ENCODE measurements around a stretch of chr6.

DNA sequence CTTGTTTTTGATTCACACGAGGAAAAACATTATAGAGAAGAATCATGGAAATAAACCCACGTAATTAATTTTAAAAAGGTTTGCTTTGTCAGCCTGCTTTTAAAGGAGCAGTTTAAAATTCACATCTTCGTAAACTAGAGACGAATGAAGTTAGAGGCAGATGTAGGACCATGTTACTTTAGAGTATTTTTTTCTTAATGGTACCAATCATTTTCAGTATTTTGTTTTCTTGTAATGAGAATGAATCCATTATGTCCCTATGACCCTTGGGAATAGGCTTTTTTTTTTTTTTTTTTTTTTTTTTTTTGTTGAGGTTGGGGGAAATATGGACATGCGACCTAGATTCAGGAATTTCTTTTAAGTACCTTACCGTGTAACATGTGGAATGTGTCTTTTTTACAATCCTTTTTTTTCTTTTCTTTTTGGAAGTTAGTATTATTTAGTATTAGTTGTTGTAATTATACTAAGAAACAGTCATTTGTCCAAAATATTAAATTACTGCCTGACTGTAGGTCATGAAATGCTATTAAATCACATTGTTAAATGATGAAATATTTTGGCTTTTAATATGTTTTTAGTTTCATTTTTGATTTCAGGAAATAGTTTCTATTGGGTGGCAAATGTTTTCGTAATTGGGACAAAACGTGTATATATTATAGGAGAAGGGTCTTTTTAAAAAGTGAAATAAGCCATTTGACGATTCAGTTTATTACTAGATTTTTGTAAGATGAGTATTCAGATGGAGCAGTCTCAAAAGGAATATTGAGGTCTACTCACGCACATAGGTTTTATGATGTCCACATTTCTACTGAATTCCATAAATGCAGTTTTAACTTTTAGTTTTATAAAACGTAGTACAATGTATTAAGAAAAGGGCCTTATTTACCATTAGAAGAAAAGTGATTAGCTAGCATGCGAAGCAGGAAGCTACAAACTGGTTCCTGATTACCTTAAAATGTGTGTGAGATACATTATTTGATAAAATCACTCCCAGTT is 4.8 kb downstream of the ARID1B start:
- PRO-cap, 2 experiments: no peak in any of the 2 experiments

GRCh38 chr6:156832038-156833130 is 55.2 kb downstream of the ARID1B start:
- PRO-cap, 2 experiments: no peak in any of the 2 experiments

DNA sequence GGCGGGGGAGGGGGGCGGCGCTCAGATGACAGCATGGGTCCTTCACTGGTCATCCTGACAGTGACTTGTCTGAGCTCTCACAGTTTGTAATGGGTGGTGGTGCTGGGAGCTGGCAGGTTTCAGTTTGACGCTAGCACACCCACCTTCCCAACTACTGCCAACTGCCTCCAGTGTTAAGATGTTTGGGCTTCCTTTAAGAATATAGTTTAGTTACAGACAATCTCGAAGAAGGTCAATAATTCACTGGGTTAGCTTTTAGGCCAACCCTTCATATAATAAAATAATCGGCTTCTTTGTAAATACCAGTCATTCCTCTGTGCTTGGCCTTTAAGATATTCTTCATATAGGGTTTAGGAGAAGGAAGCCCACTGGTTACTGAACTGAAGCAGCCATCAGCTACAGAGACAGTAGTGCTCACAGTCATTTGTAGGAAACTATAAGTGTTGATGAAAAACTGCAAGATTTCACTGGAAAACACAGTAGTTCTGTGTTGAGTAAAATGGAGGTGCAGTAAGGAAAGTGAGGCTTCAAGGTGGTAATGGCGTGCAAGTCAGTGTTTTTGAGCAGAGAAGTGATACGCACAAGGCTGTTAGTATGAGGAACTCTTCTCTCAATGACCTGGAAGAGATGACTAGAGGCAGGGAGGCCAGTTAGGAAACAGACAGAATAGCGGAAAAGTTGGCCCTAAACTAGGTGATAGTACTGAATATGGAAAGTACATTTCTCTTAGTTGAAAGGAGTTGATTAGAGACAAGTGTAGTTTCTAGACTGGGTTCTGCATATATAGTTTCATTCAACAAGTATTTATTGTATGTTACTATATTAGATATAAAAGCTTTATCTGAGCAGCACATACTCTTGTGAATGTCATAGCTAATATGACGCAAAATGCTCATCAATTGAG is 231.8 kb downstream of the ARID1B start:
- PRO-cap, 2 experiments: no peak in any of the 2 experiments

DNA sequence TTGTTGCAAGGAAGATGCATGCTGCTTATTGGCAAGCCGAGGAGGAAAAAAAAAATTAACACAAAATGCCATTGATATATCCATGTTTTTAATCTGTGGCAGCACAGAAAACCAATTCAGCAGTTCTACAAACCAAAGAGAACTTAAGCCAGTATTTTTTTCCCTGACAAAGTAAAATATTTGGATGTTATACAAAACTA is 231.4 kb downstream of the TMEM242 start:
- PRO-cap, 2 experiments: no peak in any of the 2 experiments

- PRO-cap, 2 experiments: no peak in any of the 2 experiments
These were observed 140.4 kb downstream of the TMEM242 start for GRCh38 chr6:157182925-157183376.

DNA sequence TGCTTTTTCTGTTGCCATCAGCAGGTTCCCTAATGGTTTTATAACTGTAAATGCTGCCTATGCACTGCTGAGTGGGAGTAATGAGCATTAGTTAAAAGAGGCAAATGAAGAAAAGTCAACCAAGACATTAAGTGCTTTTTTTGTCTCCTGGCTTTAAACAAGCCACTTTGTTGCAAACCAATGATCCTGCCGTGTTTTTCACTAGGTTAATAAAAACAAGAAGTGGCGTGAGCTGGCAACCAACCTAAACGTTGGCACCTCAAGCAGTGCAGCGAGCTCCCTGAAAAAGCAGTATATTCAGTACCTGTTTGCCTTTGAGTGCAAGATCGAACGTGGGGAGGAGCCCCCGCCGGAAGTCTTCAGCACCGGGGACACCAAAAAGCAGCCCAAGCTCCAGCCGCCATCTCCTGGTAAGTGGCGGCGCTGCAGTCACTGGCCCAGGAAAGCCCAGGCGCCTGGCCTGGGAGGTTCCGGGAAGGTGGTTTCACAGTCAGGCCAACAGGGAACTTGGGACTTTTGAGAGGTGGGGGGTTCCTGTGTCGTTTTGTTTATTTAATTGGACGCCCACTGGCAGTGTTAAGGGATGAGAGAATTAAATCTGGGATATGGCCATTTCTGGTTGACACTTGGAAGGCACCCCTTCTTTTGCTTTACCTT is 139.2 kb downstream of the TMEM242 start:
- PRO-cap, 2 experiments: no peak in any of the 2 experiments

- PRO-cap, 2 experiments: no peak in any of the 2 experiments
These were observed 122.4 kb downstream of the TMEM242 start for GRCh38 chr6:157200722-157201534.

- PRO-cap, 2 experiments: no peak in any of the 2 experiments
These were observed 115.8 kb downstream of the TMEM242 start for GRCh38 chr6:157207378-157208070.

GRCh38 chr6:157219920-157220119 is 103.5 kb downstream of the TMEM242 start:
- PRO-cap, 2 experiments: no peak in any of the 2 experiments

- PRO-cap, 2 experiments: no peak in any of the 2 experiments
These were observed 97.6 kb downstream of the TMEM242 start for GRCh38 chr6:157225797-157225996.

- PRO-cap, 2 experiments: peak in 2 of 2 experiments; most common plus-strand start chr6:157324093 (in 1); most common minus-strand start chr6:157324090 (in 2)
These were observed 789 bp upstream of the TMEM242 start for GRCh38 chr6:157323968-157324647.

DNA sequence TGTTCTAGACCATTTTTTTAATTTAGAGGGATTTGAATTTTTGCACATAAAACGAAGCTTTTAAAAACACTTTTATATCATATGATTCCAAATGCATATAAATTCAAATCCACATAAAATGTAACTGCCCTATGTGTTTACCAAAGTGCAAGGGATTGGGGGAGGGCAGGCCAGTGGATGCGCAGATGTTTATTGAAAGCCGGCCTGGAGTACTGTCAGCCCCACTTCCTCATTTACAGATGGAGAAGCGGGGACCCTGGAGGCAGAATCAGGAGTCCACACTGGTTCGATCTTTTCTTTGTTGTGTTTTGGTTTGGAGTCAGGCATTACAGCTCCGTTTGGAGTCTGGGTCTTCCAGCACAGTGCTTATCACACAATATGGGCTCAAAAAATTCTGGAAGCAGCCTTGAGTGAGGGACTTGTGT is 139.9 kb downstream of the ZDHHC14 start:
- PRO-cap, 2 experiments: no peak in any of the 2 experiments

- PRO-cap, 2 experiments: peak in 1 of 2 experiments; most common plus-strand start chr6:157531352 (in 1); most common minus-strand start chr6:157531068 (in 1)
These were observed 150.1 kb downstream of the ZDHHC14 start for GRCh38 chr6:157530799-157531851.

- PRO-cap, 2 experiments: no peak in any of the 2 experiments
These were observed 58.6 kb upstream of the SNX9 start for GRCh38 chr6:157764295-157765064.

GRCh38 chr6:157829897-157830750 is 7.1 kb downstream of the SNX9 start:
- PRO-cap, 2 experiments: no peak in any of the 2 experiments

GRCh38 chr6:157862530-157863317 is 39.7 kb downstream of the SNX9 start:
- PRO-cap, 2 experiments: no peak in any of the 2 experiments

- PRO-cap, 2 experiments: no peak in any of the 2 experiments
These were observed 73.1 kb upstream of the SYNJ2 start for GRCh38 chr6:157908095-157909405.

DNA sequence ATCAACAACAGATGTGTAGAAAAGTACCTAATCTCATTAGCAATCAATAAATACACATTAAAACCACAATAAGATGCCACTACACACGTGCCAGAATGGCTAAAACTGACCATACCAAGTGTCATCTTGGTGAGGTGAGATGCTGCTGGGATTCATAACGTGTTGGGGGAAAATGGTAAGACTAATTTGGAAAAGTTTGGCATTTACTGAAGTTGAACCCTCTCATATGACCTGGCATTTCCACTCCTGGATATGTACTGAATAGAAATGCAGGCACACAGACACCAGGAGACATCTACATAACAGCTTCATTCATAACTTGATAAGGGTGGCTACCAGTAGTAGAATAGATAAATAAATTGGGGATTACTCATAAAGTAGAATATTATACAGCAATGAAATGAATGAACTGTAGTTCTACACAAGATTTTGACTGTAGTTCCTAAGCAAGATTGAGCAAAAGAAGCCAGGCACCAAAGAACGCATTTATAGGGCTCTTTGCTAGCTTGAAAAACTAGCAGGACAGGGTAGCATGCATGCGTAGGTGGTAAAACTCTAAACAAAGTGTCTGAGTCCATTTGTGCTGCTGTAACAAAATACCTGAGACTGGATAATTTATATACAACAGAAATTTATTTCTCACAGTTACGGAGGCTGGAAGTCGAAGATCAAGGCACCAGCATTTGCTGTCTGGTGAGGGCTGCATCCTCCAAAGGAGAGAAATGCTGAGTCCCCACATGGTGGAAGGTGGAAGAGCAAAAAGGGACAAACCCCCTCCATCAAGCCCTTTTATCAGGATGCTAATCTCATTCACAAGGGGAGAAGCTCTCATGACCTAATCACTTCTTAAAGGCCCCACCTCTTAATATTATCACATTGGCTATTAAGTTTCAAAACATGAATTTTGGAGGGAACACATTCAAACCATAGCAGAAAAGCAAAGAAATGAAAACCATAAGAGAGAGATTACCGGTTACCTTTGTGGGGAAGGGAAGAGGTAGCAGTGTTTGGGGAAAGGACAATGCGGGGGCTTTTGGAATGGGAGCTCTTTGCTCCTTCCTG is 56.1 kb upstream of the SYNJ2 start:
- PRO-cap, 2 experiments: no peak in any of the 2 experiments

GRCh38 chr6:157935479-157936249 is 46.0 kb upstream of the SYNJ2 start:
- PRO-cap, 2 experiments: no peak in any of the 2 experiments

DNA sequence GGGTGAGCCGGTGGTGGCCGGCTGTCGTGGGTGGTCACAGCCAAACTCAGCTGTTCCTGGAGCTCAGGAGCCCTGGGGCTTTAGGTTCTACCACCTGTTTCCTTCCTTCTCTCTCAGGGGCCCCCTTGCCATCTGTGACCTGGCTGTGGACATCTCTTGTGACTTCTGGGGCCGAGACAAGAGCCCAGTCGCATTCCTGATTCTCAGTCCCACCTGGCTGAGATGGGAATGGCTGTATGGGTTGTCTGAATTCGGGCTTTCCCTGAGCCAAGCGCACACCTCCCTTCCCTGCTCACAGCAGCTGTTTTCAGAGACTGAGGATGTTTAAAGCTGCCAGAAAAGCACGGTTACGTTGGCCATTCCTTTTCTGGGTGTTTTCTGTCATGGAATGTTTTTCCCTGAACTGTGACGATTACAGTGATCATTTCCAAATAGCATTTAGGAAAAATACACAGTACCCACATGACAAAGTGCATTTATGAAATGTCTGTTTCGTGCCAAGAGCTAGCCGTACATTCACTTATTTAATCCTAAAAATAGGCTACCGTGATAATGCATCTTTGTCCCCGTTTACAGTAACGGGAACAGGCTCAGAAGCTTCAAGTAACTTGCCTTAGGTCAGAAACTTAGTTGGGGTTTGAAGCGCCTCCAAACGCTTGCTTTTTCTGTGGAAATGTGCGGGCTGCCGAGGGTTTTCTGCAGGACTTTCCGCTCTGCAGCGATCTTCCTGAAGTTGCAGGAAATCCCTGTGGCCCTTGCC is 36.7 kb downstream of the SYNJ2 start:
- PRO-cap, 2 experiments: no peak in any of the 2 experiments

Measured in psoas muscle (tissue), 2 donors.